Cardiac septum (tissue), 1 donor: Measurements from ENCODE around the gene AKT3.

- PRO-cap = no peak
Observed at GRCh38 chr1:242890089-242890779, 364.8 kb downstream of the CEP170 start.

GRCh38 chr1:243101544-243102077, 153.5 kb downstream of the CEP170 start:
- PRO-cap = no peak

GRCh38 chr1:243330475-243331144, 74.8 kb downstream of the SDCCAG8 start:
- PRO-cap = no peak

DNA sequence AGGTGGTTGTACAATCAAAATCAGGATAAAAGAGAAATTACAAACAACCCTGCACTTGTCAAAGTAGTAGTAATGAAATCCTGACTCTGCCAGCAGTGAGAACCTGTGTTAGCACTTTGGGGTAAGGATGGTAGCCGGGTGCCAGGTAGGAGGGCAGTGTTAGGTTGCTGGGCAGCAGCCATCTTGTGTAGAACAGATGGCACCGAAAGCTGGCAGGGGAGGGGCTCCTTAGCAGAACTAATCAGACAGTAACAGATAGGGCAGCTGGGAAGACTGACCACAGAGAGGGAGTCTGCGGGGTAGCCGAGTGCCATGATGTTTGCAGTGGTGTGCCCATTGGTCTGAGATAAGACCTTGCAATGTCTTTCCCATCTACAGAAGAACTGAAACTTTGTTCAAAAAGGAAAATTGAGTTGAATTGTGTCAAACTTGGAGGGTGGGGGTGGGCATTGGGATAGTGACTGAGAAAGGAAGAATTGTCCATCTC, 137.3 kb downstream of the SDCCAG8 start:
- PRO-cap = no peak

- PRO-cap = no peak
Observed at GRCh38 chr1:243483021-243483930, 227.4 kb downstream of the SDCCAG8 start.

- PRO-cap = no peak
Observed at GRCh38 chr1:243559944-243560427, 290.1 kb downstream of the AKT3 start.

GRCh38 chr1:243736831-243737677, 113.0 kb downstream of the AKT3 start:
- PRO-cap = no peak

- PRO-cap = bidirectional peak, plus-strand start at chr1:243850412, minus-strand start at chr1:243850375; bidirectional peak, plus-strand start at chr1:243850815, minus-strand start at chr1:243850710
Observed at GRCh38 chr1:243850154-243850917, at the start of gene AKT3. Gene AKT3, minus strand, starts transcription at chr1:243850243.

GRCh38 chr1:244065451-244065908, 14.4 kb downstream of the ZBTB18 start:
- PRO-cap = no peak

DNA sequence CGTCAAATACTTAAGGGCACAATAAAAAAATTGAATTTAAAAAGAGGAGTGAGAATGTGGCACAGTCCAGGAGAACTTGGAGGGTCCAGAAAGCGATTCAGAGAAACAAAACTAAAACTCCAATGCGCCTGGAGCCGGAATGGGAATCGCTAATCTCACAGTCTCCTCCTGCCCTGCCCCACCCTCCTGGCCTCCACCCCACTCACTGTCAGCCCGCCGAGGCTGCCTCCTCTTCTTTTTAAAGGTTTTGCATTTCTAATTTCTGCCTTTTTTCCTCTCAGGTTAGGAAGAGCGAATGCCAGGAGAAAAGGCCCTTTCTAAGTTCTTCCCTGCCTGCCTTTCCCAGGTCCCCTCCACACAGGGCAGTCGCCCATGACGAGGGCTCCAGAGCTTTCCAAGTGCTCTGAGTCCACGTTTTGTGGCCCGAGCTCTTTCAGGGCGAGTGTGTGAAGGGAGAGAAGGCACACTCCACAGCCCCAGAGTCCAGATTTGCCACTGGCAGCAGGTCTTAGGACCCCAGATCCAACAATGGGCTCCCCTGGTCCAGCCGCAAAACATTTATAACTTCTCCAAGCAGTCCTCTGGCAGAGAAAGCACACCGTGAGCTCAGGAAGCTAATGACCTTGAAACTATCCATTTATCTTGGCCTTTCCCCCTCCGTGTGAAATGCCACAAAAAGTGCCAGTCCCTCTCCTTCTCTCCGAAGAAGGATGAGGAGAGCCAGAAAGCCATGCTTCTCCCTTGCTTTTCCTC, 135.5 kb downstream of the ZBTB18 start:
- PRO-cap = no peak

GRCh38 chr1:244336694-244337050, 15.8 kb upstream of the C1orf100 start:
- PRO-cap = no peak

GRCh38 chr1:244833508-244834652, 1.6 kb upstream of the COX20 start:
- PRO-cap = unidirectional peak, plus-strand start at chr1:244833971; bidirectional peak, plus-strand start at chr1:244834479, minus-strand start at chr1:244834501

- PRO-cap = no peak
Observed at GRCh38 chr1:244835996-244836911, 796 bp downstream of the COX20 start.

DNA sequence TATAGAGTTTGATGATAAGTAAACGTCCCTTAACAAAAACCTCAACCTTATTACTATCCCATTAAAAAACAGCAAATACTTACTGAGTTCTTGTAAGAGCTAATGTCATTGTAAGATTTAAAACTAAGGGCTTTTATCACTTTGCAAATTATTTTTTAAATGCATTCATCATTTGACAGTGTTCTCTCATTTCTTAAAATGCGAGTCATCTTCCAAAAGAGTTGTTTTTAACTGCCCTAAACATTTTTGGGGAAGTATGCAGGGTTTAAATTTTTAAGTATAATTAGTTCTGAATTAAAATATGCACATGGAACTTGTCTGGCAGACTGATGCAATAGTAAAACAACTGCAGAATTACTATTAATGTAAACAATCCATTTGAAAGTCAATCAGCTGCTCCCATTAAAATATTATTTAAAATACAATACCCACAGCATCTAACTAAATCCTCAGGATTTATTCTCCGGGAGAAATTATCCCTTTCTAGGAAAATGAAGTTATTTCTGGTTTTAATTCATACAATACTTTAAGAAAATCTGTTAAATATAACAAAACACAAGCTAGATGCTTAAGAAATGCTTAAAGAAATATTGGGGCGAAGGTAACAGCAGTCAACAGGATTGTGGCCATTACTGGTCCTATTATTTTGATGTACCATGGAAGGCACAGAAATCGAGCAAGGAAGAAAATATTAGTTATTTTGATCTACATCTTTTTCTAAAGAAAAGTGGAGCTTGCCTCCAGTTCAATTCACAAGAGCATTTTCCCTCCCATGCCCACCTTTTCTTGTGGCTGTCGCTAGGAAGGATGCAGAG, 8.2 kb downstream of the COX20 start:
- PRO-cap = no peak

GRCh38 chr1:244970273-244970680, 795 bp downstream of the EFCAB2 start:
- PRO-cap = bidirectional peak, plus-strand start at chr1:244970813, minus-strand start at chr1:244970599

- PRO-cap = no peak
Observed at GRCh38 chr1:245091659-245092401, 63.0 kb upstream of the KIF26B start.

GRCh38 chr1:245561755-245562114, 406.9 kb downstream of the KIF26B start:
- PRO-cap = no peak

DNA sequence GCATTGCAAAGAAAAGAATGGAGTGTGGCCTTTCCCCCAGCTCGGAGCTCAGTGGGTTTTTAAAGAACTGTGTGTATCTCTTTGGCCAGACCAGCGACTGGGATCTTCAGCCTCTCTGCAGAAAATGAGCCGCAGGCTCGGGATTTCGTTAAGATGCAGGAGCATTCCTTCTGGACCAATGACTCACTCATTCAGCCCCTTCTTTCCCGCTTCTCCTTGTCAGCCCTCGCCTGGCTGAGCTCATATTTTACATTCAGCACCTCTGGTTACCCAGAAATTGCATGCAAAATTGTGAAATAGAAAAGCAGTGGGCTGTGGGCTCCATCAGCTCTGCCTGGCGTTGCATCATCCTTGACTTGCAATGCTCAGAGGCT, 444.5 kb downstream of the KIF26B start:
- PRO-cap = unidirectional peak, minus-strand start at position 53 of the sequence

GRCh38 chr1:245807783-245808380, 653.1 kb downstream of the KIF26B start:
- PRO-cap = no peak

- PRO-cap = no peak
Observed at GRCh38 chr1:245857706-245858879, 649.0 kb downstream of the SMYD3 start.